H7 (cell line): Measurements from ENCODE around the genes EP400 and PXMP2.

GRCh38 chr12:131949440-131950212 is at the start of gene EP400:
TSS of gene EP400 (plus strand) at chr12:131949942.
- RAMPAGE, long total RNA, result no peak

- RAMPAGE, long total RNA, result no peak
These were observed 80.1 kb downstream of the EP400 start for GRCh38 chr12:132029552-132030444.

GRCh38 chr12:132070922-132071355 is 73.2 kb downstream of the DDX51 start:
- RAMPAGE, long total RNA, result no peak

DNA sequence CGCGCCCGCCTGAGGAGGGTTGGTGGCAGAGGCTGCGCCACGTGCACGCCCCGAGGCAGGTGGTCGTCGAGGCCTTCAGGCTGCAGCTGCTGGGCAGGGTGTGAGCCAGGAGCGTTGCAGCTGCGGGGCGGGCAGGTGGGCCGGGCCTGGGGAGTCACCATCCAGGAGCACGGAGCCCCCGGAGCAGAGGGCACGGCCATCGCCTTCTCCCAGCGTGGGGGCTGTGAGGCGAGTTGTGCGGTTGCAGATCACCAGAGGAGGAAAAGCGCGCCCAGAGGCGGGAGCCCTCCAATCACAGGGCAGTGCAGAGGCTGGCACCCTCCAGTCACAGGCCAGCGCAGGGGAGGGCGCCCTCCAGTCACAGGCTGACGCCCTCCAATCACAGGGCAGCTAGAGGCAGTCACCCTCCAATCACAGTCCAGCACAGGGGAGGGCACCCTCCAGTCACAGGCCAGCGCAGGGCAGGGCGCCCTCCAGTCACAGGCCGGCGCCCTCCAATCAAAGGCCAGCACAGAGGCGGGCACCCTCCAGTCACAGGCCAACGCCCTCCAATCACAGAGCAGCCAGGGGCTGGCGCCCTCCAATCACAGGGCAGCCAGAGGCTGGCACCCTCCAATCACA is 26.8 kb downstream of the DDX51 start:
- RAMPAGE, long total RNA, result no peak

GRCh38 chr12:132130576-132130823 is 13.6 kb downstream of the DDX51 start:
- RAMPAGE, long total RNA, result no peak

DNA sequence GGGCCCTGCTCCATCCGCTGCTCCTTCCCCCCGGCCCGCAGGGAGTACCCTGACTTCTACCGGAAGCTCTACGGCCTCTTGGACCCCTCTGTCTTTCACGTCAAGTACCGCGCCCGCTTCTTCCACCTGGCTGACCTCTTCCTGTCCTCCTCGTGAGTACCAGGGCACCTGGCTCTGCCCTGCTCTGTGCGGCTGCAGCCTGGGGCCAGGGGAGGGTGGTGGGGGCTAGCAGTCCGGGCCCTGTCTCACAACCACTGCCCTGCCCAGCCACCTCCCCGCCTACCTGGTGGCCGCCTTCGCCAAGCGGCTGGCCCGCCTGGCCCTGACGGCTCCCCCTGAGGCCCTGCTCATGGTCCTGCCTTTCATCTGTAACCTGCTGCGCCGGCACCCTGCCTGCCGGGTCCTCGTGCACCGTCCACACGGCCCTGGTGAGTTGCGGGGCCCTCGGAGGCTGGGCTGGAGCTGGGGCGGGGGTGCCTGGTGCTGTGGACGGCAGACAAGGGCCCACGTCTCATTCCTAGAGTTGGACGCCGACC is 7.0 kb downstream of the NOC4L start:
- RAMPAGE, long total RNA, result no peak

DNA sequence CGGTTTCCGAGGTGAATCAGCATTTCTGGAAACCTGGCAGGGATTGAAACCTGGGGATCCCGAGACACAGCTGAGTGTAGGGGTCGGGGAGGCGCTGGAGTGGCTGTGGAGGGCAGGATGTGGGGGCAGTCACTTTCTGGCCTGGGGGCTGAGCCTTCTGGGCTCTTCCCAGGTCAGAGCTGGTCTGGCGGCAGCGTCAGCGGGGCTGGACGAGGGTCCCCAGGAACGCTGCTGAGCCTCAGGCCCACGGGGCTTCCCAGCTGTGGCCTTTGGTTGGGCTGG is 23.7 kb downstream of the NOC4L start:
- RAMPAGE, long total RNA, result no peak

GRCh38 chr12:132178713-132179545 is 34.7 kb downstream of the NOC4L start:
- RAMPAGE, long total RNA, result no peak

GRCh38 chr12:132467993-132468296 is 22.0 kb upstream of the FBRSL1 start:
- RAMPAGE, long total RNA, result no peak

DNA sequence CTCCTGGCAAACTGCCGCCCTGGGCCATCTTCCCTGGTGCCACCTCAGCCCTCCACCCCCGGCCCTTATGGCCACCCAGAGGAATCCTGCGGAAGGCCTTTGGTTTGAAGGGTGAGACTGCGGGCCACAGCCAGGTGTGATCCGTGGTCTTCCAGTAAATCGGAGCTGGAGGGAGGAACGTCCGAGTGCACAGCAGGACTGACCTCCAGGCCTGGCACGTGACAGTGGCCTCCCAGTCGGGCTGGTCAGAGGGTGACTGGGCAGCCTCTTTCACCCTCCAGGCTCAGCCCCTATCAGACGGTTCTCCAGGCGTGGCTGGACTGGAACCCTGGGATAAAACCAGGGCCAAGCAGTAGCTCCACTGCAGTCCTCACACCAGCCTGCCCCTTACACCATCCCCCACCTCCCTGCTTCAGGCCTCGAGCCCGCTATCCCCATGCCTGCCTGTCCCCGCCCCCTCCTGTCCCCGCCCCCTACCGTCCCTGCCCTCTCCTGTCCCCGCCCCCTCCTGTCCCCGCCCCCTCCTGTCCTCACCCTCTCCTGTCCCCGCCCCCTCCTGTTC is 12.4 kb downstream of the FBRSL1 start:
- RAMPAGE, long total RNA, result no peak

DNA sequence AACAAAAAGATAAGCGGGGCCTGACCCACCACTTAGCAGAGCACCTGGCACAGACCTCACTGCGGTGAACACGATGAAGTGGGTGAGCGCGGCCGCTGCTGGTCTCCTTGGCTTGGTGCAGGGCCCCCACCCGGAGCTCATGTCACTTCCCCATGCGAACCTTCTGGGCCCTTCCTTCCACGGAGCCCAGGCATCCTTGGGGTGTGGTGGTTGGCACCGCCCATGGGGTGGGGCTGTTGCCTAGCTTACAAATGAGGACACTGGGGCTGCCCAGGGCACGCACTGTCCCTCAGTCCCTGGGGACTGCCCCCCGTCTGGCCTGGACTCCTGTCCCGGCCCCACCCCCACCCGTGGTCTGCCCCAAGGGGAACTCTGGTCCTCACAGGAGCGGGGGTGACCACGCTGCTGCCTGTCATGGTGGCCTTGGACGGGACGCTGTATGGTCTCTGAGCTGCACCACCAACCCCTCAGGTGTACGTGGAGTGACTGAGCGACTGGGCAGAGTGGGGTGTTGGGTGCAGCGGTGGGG is 15.2 kb downstream of the FBRSL1 start:
- RAMPAGE, long total RNA, result no peak

DNA sequence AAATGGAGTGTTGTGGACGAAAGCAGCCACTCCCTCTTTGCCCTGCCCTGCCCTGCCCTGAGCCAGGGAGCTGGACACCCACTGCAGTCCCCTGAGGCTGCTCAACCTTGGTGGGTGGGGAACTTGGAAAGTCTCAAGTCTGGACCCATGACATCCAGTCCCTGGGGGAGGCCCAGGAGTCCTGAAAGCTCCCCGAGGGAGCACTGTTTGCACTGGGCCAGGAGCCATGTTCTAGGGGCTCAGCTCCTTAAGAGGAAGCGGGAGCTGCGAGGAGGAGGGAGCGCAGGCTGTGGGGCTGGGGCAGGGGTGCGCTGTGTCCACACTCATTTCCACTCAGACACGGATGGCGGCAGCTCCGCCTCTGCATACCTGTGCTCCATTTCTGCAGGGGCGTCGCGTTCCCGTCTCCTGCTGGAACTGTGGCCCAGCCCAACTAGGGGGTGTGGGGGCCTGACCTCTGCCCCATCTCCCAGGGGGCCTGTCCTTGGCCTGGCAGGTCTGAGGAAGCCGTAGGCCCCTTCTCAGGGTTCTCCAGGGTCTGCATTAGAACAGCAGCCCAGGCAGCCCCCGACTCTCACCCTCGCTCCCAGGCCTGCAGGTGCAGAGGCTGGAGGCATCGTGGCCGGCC is 31.1 kb downstream of the FBRSL1 start:
- RAMPAGE, long total RNA, result no peak

DNA sequence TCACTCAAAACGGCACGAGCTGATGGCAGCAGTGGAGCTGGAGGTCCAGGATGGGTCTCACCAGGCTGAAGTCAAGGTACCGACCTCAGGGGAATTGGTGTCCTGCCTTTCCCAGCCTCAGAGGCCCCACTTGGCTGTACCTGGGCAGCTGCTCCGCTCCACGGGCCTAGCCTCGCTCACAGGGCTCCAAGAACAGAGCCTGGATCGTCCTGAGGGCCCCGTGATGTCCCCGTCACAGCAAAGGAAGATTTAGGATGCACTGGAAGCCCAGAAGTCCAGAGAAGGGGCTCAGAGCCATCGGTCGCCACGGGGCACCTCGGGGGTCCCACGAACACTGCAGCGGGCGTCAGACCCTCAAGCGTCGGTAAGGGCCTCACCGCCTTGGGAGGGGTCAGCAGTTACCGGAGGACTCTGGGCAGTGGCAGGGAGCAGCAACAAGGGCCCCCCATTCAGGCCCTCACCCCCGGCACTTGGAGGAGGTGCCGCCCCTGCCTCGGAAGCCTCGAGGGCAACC is 56.5 kb downstream of the LRCOL1 start:
- RAMPAGE, long total RNA, result no peak

DNA sequence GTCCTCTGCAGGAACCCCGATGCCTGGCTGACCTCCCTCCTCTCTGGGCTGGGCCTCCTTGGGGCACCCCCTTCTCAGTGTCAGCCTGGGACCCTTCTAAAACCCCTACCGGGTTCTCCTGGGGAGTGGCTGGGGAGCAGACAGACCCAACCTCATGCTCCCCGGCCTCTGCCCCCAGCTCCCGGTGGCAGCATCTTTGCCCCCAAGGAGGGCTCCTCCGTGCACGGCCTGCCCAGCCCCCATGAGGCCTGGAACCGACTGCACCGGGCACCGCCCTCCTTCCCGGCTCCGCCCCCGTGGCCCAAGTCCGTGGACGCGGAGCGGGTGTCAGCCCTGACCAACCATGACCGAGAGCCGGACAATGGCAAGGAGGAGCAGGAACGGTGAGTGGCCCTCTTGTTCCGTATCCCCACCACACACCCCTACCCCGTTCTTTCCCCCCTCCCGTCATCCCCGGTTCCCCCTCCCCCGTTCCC is 28.5 kb downstream of the LRCOL1 start:
- RAMPAGE, long total RNA, result no peak

DNA sequence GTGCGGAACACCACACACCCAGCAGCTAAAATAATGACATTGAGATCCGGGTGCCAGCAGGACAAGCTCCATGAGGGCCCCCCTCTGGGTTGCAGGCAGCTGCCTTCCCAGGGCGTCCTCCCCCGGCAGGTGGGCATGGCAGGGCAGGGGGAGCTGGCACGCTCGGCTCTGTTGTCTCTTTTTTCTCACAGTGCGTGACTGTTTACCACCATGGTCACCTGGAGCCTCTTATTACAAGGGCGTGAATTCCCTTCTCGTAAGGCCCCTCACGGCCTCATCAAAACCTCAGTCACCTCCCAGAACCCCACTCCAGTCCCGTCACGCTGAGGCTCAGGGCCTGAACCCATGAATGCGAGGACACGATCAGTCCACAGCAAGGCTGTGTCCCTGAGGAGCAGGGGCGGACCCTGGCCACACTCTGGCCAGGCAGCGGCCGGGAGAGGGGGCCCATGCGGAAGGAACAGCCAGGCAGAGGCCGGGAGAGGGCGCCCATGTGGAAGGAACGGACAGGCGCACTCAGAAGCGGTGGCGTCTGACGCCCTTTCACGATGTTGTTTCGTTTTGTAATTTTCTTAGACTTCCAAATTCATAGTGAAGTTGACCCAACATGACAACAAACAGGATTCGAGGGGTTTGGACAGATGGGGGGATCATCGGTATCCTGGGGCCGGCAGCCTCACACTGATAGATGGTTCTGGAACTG is 10.1 kb downstream of the LRCOL1 start:
- RAMPAGE, long total RNA, result no peak

DNA sequence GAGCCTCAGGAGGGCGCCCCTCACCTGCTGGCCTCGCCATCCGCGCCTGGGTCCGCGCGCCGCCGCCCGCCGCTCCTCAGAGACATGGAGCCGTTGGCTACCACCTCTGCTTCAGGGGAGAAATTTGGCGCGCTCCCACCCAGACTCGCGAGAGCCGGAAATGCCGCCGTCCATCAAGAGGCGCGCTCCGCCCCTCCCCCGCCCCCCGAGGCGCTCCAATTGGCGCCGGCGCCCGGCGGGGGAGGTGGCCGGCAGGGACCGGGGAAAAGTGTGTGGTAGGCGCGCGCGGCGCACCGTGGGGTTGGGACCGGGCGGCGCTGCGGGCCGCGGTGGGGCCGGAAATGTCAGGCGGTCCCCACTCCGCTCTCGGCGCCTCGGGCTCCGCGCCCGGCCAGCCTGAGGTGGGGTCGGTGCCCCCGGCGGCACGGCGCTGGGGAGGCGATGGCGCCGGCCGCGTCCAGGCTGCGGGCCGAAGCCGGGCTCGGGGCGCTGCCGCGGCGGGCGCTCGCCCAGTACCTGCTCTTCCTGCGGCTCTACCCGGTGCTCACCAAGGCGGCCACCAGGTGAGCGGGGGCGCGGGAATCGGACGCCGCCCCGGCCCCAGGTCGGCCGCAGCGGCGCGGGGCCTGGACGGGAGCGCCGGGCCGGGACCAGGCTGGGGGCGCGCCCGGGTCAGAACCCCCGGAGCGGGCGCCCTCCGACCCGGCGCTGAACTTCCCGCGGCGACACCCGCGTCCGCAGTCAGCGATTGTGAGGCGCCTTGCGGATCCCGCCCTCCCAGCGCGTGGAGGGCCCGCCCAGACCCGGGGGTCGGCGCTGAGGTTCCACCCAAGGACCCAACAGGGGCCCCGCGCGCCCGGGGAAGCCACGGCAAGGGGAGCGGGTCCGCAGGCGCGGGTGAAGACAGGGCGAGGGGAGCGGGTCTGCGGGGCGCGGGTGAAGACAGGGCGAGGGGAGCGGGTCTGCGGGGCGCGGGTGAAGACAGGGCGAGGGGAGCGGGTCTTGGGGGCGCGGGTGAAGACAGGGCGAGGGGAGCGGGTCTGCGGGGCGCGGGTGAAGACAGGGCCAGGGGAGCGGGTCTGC is at the start of gene PXMP2:
PXMP2 (plus strand) TSS at position 358 of the 1,083 bp plus-strand sequence.
- RAMPAGE, long total RNA, result no peak

GRCh38 chr12:132723108-132724457 is 12.9 kb downstream of the PGAM5 start:
- RAMPAGE, long total RNA, result no peak

DNA sequence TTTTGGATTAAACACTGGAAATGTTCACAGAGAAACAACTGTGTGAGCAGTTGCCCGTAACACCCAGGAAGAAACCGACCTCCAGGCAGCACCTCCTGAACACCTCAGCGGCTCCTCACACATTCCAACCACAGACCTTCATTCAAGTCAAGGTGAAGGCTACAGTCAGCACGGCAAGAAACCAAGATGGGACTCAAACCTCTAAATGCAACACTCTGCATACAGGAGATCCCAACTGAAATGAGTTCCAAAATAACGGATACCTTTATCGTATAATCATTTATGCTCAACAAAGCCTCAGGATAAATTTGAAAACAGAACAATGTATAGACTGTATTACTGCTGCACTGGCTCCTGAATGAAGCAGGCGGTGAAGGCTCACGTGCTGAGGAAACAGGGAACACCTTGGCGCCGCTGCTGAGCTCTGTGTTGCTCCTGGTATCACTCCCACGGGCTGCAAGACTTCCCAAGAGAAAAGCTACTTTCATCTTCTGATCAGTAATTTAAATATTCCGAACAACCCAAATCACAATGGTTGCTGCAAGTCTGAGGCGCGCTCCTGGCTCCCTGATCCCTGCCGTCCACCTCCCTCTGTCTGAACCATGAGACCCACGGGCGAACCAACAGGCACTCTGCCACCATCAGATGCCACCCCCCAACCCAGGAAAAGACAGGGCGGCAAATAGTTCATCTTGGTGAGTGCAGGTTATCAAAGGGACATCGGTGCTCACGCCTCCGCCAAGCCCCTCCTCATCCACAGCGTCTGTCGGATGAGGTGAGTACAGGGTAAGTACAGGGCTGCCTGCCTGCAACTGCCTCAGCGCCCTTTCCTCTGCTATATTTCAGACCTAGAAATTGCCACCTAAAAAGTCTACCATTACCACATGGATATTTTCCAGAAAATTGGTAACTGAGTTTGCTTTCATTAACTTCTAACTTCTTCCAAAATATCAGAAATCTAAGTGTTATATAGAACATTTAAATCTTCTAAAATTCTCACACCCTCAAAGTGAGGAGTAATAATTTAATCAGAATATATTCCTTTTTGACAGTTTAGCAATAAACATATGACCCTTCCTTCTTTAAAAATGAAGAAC is 15.8 kb downstream of the PGAM5 start:
- RAMPAGE, long total RNA, result no peak

DNA sequence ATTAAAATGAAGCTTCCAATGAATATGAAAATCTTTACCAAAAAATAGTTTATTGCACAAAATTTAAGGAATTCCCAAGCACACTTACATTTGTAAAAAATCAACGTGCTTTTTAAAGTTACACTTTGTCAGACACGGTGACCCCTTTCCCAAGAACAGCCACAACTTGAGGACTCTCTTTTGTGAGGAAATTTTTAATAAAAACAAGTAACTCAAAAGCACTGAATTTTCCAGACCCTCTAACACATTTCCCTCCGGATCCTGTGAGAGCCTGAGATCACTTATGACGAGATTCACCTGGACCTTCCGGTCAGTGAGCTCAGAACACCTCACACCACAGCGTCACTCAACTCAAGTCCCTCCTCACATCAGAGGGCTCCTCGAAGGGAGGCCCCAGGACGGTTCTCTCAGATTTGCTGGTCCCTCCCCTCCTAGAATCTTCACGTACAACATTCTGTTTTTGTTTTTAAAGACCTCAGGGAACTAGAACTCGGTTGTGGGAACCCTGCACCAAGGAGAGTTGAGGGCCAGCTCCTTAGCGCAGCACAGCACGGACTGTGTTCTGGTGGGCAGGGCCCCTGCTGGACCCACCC is 7.3 kb upstream of the ANKLE2 start:
- RAMPAGE, long total RNA, result no peak

- RAMPAGE, long total RNA, result no peak
These were observed 9.6 kb upstream of the ANKLE2 start for GRCh38 chr12:132770988-132771968.